Measurements from ENCODE around the gene PXK.

GRCh38 chr3:57571318-57572183 lies 15.5 kb downstream of the PDE12 start:
- PRO-cap, result no peak

DNA sequence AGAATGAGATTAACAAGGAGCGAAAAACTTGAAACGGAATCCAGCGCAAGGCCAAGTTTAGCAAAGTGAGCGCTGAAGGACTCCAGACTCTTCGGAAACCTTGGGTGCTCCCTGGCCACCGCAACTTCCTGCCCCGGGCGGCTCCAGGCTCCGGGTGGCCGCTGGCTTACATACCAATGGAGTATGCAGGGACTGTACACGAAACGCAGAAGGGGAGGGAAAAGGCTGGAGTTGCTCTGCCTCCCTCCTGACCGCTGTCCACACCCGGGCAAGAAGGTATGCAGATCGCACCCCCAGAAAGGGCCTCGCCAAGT lies 746 bp downstream of the ARF4 start:
- PRO-cap, result bidirectional peak, plus-strand start at position 259 of the sequence, minus-strand start at position 156 of the sequence

- PRO-cap, result no peak
These were observed 8.8 kb upstream of the SLMAP start for GRCh38 chr3:57747383-57747633.

DNA sequence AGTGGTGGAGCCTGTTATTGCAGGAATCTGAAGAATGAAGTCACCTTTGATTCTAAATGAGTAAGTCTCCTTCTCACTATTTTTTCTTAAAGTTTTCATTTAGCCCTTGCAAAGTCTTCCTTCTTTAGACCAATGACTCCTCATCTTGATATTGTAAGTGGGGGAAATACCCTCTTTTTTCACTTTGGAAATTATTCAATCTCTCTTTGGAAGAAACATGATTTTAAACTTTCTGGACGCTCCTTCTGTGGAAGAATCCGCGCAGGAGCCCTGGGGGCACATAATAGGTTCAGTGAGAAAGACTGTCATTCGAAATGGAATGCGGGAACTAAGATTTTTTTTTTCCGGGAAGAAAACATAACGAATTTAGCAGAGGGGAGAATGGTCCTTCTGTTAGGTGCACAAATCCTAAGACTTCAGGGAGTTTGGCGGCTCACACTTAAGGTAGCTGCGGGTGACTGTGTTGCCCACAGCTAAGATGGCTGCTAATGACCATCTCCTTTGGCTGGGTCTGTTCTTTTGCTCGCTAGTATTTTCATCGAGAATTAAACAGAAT lies 605 bp upstream of the SLMAP start:
- PRO-cap, result bidirectional peak, plus-strand start at position 248 of the sequence, minus-strand start at position 285 of the sequence; bidirectional peak, plus-strand start at position 436 of the sequence, minus-strand start at position 418 of the sequence; bidirectional peak, plus-strand start at position 476 of the sequence, minus-strand start at position 462 of the sequence

- PRO-cap, result no peak
These were observed 27.0 kb downstream of the SLMAP start for GRCh38 chr3:57782889-57783705.

GRCh38 chr3:57890814-57891458 lies 117.3 kb upstream of the FLNB start:
- PRO-cap, result no peak

GRCh38 chr3:58014074-58014593 lies 5.9 kb downstream of the FLNB start:
- PRO-cap, result no peak

DNA sequence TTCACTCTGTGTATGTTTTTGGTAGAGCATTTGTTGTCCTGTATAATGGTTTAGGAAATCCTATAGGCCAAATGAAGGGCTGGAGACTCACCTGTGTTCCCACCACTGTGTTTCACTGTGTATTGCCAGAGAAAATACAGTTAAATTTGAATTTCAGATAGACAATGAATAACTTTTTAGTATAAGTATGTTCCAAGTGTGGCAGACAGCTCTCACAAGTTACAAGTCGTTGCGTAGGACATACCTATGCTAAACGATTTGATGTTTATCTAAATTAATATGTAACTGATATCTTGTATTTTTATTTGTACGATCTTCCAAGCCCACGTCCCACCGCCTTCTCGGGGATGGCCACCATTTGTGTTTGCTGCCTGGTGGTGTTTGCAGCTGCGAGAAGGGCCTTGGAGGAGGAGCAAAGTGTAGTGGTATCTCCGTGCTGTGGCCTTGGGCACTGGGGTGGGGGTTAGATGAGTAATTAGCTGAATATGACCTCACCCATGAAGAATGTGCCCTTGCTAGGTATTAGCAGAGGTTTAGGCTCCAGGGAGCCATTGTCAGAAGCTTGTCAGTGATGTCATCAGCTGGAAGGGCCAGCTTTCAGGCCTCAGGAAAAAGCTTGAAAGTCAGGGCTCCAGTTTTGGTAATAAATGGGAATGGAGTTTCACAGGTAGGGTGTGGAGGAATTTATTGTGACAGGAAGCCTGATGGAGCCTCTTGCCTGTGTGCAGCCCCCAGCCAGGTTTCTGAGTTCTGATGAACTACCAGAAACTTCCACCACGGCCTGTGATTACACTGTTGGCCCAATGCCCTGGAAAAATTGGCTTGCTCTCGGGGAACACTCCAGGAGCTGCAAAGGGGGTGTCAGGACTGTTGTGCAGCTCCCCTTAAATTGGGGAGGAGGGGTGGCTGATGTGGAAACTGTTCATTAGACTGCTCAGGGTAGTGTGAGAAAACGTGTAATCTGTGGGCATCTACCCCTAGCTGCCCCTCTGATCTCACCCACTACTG lies 41.0 kb downstream of the FLNB start:
- PRO-cap, result unidirectional peak, minus-strand start at position 366 of the sequence

DNA sequence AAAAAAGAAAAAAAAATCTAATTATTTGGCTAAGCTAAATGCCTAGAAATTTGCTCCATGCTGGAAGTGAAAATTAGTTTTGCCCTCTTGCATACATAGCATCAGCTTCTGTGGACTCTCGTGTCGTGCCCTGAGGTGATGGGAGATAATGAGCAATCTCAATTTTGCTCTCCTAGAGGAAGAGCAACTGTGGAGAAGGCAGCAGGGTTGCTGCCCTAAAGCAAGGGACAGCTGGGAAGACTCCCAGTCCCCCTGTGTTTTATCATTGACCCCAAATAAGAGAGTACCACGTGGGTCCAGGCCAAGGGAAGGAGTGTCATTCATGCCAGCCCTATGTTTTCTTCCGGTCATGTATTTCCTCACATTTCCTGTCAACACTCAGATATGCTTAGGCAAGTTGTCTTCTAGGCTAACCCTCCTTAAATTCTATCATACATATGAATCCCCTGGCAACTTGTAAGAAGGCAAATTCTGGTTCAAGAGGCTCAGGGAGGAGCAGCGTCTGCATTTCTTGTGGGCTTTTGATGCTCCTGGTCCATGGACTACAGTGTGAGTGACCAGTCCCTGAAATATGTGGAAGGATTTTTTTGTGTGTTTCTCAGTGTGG lies 32.1 kb upstream of the RPP14 start:
- PRO-cap, result no peak

GRCh38 chr3:58324220-58324907 lies 8.3 kb upstream of the PXK start:
- PRO-cap, result no peak

DNA sequence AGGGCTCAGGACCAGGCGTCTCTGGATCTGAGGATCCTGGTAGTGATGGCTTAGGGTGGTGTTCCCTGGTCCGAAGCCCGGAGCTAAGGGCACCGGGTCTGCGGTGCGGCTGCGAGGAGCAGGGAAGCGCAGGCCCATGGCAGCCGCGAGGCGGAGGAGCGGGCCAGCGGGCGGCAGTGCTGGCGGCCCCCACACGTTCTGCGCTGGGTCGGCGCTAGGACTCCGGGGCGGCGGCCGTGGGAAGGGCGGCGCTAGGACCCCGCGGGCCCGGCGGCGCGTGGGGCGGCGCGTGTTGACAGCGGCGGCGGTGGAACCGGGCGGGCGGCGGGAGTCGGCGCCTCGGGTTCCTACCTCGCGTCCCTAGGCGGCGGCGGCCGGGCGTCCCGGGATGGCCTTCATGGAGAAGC lies at the start of gene PXK:
Gene PXK (plus strand): TSS at position 292 of the 407 bp plus-strand sequence.
- PRO-cap, result bidirectional peak, plus-strand start at position 295 of the sequence, minus-strand start at position 202 of the sequence

DNA sequence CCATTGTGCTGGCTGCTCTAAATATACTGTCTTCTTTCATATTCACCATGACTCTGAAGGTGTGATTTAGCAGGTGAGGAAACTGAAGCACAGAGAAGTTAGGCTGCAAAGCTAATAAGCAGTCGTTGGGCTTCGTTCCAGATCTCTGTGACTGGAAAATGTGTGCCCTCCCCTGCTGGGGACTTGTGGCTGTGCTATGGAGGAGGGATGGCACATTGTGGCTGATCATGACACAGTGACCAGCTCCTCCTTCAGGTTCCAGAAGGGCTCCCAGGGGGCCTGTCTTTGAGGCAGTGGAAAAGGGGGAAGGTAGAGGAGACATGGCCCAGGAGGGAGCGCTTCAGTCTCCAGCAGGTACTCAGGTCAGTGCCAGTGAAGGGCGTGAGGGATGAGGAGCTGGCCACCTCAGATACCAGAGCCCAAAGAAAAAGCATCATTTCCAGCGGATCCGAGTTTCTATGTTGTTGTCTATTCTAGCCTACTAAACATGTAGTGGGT lies 19.3 kb downstream of the PXK start:
- PRO-cap, result no peak

GRCh38 chr3:58355710-58356539 lies 23.2 kb downstream of the PXK start:
- PRO-cap, result no peak

DNA sequence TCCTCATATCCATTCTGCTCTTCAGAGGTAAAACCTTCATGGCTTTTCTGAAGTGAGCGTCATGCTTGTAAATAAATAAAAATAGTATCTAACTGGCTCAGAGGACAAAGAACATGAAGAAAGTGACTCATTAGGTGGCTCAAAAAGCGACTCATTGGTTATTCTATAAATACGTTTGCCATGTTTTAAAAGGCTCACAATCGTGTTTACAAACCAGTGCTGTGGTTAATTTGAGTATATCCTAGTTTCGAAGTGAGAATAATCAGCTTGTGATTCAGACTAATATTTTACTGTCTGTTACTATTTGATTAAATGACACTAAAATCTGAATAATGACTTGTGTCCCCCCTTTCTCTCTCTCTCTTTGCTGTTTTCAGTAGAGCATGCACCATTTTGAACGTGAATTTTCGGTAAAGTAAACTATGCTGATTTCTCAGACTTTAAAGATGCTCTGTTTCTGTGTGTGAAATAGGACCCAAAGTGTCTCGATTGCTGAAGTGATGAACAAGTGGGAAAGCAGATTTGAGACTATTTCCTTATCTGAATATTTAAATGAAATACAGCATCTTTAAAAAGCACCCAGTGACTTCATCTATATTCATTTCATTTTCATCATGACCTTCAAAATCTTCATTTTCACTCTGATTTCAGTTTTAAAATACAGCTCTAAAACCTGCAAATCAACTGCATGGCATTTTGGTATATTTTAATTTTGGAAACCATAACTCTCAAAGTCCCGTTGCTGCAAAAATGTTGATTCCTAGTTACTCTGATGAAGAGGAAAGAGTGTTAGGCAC lies 13.3 kb downstream of the PDHB start:
- PRO-cap, result no peak

- PRO-cap, result no peak
These were observed 14.0 kb downstream of the ACOX2 start for GRCh38 chr3:58522806-58523511.

- PRO-cap, result no peak
These were observed 4.1 kb upstream of the FAM3D start for GRCh38 chr3:58670599-58671225.

GRCh38 chr3:58671226-58671689 lies 4.7 kb upstream of the FAM3D start:
- PRO-cap, result no peak

GRCh38 chr3:58679910-58680549 lies 13.5 kb upstream of the FAM3D start:
- PRO-cap, result no peak

DNA sequence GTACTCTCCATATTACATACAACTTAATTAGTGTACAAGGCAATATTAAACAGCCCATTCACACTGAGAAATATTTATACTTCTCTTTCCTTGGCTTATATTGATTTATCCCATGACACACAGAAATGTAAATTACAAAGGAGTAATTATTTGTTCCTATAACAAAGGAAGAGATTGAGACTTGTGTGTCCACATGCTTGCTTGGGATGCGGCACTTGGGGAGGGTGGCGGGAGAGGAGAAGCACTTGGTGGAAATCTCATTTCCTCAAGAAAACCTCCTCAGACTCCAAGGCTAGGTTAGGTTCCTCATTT lies 54.1 kb upstream of the FAM3D start:
- PRO-cap, result no peak

GRCh38 chr3:58785106-58785422 lies 118.5 kb upstream of the FAM3D start:
- PRO-cap, result no peak